SP-49 (cell line): ENCODE data around the genes ACTR10 and ARID4A.

DNA sequence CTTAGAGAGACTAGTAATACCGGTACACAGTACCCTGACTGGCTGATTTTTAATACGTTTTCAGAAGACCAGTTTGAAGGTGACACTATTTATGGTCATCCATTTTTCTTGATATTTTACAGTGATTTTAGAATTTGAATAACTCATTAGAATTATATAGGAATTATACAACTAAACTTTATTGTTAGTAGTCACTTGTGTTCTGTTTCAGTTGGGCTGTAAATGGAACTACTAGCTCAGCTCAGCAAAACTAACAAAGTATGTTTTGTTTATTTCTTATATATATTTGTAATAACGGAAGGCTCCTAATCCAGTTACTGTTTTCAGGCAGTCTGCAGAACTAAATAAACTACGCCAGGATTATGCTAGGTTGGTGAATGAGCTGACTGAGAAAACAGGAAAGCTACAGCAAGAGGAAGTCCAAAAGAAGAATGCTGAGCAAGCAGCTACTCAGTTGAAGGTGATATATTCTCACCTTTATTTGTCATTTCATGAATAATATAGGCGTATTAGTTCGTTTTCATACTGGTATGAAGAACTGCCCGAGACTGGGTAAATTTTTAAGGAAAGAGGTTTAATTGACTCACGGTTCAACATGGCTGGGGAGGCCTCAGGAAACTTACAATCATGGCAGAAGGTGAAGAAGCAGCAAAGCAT, 54.3 kb downstream of the KTN1 start:
- PRO-cap = no peak

DNA sequence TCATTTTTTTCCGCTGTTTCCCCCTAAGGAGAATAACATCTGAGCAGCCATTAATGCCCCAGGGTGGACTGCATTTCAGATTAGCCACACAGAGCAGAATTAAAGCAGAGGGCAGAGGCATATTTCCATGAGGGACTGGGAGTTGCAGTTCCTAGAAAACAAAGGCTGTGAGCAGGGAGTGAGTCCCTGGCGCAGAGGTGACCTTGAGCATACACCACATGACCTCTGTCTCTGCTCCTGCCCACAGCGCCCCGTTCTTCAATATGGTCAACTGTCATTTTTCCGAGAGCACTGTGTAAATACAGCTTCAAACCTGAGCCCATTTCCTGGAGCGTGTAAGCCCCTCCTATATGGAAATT, 192.3 kb upstream of the PELI2 start:
- PRO-cap = no peak

DNA sequence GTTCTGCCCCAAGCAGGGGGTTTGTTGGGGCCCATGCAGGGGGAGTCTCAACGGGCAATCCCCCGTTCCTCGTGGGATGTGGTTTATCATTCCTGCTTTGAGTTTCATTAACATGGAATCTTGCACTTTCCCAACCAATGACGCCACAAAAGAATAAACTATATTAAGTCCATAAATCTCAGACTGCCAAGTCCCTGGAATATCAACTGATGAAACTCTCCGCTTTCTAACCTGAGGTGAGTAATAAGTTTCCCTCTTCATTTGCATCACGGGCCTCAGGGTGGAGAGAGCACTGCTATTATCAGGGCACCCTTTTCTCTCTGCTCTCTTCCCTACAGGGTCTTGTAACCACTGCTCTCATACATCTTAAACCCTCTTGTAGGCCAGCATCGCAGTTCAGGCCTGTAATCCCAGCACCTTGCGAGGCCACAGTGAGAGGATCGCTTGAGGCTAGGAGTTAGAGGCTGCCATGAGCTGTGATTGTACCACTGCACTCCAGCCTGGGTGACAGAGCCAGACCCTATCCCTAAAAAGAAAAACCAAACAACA, 112.5 kb upstream of the PELI2 start:
- PRO-cap = no peak

DNA sequence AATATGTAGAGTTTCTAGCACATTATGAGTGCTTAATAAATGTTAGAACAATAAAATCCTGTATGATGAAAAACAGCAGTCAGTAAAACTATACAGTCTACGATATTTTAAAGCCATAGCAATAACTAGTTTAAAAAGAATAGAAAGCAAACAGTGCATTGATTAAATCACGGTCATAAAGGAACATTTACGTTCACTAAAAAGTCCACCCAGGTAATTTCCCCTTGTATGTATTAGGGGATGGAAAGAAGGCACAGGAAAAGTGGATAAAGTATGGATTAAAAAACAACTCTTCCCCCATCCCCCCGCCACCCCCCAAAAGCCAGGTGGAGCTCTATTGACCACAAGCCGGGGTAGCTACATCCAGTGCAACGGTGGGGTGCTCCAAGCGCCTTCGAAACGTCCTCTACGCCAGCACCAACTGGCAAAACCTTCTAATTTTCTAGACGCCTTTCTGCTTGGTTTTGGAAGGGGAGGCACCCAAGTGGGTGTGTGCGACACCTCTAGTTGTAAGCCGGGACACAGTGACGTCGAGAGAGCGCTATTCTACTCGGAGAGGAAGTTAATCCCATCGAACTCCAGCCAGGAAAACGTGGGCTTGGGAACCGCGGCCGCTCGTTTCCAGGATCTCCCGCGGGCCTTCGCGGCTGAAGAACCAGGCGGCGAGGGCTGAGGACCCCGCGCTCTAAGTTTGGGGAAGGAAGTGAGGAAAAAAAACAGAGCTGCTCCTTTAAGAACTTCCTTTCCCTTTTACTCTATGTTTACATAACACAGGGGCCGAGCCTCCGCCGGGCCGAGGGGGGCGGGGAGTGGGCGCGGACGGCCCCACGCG, 617 bp upstream of the PELI2 start:
- PRO-cap = no peak

- PRO-cap = no peak
Observed at GRCh38 chr14:56181918-56182260, 63.7 kb downstream of the PELI2 start.

DNA sequence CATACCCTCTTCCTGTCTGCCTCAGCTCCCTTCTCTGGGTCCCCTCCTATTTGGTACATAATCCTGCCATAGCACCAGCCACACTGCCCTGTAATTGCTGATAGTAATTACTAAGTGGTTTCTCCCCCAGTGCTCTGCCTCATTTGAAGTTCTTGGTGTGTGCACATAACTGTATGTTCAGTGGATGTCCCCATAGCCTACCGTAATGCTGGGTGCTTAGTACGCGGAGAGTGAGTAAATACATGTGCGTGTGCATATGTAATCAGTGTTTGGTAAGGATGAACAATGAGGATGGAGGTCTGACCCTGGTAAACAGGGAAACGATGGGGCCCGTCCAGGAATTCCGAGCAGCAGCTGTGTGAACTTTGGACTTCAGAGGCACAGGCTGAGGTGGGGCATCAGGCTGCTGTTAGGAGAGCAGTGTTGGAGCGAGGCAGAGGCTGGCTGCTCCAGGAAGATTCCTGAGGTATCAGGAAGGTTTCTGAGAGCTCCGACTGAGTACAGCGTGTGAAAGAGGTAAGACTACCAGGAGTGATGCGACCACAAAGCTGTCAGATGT, 106.7 kb downstream of the PELI2 start:
- PRO-cap = no peak

DNA sequence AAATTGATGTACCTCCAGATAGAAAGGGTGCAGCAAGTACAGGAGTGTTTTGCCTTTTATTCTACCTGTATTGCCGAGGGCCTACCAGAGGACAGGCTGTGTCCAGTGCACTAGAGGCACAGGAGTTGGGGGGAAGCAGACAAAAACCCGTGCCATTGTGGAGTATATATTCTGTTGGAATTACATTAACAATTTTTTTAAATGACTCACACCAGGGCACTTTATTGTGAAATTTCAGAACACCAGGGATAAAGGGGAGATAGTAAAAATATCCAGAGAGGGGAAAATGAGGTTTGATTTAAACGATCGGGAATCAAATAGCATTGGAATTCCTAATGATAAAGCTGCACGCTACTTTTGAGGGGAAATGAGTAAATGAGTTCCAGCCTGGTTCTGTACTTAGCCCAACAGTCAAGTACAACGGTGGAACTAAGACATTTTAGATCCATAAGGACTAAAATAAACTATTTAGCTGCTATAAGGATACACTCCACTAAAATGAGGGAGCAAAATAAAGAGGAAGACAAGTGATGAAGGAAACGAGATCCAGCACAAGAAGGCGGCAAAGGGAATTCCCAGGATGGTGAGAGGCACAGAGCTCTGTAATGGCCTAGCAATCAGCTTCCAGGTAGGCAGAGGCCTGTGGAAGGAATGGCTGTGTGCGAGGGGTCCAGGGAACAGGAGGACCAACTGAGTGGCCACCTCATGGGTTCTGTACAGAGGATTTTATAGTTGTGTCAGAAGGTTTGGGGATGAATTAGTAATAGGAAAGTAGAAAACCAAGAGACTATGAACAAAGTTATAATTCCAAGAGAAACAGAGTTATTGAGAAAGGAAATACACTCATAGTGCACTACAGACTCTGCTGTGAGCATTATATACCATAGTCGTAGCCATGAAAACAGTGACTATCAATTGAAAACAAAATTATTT, 123.5 kb downstream of the PELI2 start:
- PRO-cap = no peak

- PRO-cap = no peak
Observed at GRCh38 chr14:56793834-56795077, 16.0 kb downstream of the OTX2 start.

DNA sequence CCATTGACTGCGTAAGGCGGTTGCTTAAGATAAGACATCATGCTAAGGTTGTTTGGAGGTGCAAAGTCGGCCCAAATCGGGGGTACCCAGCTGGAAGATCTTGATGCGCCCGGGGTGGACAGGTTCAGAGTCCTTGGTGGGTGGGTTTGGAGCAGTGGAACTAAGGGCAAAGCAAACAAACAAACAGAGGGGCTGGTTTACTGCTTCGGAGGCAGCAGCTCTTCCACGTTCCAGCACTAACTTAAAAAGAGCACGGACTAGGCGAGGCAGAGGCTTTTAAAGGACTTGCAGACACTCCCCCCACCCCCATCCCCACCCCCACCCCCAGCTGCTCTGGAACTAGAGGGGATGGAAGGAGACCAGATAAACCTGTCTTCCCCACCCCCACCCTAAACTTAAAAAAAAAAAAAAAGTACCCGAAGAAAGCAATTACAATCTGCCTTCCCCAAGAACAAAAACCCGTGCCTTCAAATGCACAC, 4.8 kb downstream of the OTX2 start:
- PRO-cap = no peak

GRCh38 chr14:57362146-57362982, 28.0 kb upstream of the NAA30 start:
- PRO-cap = no peak

DNA sequence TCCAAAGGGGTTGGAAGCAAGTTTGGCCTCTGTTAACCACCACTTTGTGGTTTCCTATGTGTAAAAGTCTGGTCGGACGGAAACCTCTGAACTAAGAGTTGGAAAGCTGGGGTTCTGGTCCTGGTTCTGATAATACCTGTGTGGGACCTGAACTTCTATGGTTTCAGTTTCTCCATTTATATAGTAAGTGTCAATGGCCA, 161.8 kb downstream of the SLC35F4 start:
- PRO-cap = no peak

GRCh38 chr14:58199570-58200815, at the start of gene ACTR10:
Gene ACTR10, plus strand, starts transcription at chr14:58200149.
- PRO-cap = unidirectional peak, plus-strand start at chr14:58200202

DNA sequence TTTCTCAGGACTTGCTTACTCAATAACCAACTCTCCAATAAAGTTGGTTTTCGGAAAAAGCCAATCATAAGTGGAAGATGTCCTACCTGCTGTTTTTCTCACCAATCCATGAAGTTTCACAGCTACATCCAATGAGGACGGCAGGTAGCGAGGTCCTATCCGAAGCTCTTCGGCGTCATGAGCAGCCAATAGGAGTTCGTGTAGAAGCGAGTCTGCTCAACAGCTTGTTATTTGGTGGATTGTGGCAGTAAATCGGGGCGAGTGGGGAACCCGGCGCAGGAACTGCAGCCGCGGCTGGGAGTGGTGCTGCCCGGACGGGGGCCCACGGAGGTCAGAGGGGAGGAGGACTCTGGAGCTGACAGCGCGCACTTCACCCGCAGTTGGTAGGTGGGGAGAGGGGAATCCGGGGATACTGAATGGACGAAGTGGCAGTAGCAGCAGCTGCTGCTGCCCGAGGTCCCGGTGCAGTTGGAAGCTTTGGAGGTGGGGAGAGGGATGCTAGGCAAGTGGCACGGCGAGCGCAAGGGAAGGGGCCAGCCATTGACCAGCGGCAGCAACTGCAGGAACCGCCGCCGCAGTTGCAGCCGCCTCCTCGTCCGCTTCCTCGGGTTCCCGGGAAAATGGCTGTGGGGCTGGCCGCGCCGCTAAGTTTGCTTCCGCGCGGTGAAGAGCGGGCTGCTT, at the start of gene ARID4A:
Gene ARID4A, plus strand, starts transcription at position 238 of the 681 bp plus-strand sequence.
- PRO-cap = unidirectional peak, plus-strand start at position 238 of the sequence

GRCh38 chr14:58310220-58310743, 11.9 kb downstream of the ARID4A start:
- PRO-cap = no peak

DNA sequence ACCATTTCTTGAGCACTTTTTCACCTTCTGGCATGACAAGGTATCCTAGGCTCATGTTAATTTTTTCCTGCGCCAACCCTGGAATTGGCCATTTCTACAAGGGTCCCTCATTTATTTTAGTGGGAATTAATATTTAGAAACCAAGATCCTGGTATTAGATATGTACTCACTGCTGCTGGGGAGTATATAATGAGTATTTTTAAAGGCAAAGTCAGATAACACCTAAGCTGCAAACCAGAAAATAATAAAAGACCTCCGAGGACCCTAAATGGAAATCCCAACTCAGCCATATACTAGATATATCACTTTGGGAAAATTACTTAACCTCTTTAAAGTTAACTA, 23.1 kb downstream of the ARID4A start:
- PRO-cap = no peak

- PRO-cap = no peak
Observed at GRCh38 chr14:58749039-58749669, 111.4 kb downstream of the DACT1 start.

GRCh38 chr14:58765271-58765853, 127.6 kb downstream of the DACT1 start:
- PRO-cap = no peak

- PRO-cap = no peak
Observed at GRCh38 chr14:59371581-59372149, 93.5 kb downstream of the GPR135 start.

GRCh38 chr14:59424588-59425255, 40.5 kb downstream of the GPR135 start:
- PRO-cap = no peak

DNA sequence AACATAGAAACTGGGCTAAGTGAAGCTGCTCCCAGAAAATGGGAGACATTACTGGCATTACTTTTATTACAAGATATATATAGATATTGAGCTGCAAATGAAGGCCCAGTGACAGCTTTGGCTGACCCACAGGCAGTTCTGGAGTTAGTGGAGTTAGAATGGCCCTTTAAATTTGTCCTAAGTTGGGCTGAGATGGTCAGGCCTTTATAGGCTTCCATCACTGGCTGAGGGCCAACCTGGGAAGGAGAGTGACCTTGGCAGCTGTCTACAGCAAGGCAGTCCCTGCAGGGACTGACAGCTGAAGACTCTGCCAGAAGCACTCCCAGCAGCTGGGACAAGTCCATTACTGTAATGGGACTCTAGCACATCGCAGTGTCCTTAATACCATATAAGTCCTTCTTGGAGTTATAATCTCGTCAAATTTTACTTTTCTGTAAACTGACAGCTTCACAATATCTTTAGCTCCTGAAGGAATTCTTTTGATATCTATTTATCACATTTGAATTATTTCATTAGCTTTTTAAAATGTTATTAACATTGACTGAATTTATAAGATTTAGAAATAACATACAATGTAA, 88.6 kb upstream of the PCNX4 start:
- PRO-cap = no peak